GM06990 (cell line): ENCODE measurements around a stretch of chr5.

DNA sequence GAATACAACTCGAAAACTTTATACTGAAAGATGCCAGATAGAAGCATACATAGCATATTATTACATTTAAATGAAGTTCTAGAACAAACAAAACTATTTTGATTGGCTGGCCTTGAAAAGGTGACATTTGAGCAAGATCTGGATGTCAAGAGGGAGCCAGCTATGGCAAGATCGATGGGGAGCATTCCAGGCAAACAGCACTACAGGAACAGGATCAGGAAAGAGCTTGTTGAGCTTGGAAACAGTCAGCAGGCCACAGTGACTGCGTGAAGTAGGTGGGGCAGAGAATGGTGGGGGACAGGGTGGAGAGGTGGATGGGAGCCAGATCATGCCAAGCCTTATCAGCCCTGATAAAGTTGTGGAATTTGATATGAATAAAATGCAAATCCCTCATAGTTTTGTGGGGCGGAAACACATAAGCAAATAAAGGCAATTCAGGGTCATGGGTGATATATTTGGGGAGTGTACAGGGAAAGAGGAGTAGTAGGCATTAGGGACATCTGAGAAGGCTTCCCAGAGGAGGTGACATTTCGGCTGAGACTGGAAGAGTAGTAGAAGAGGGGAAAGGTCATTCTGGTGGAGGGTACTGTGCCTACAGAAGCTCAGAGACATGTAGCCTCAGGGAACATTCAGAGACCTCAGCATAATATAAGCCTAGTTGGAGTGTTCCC is 9.9 kb upstream of the CYSTM1 start:
- RRBS: no CpG with 5 or more reads among the region's 5 CpGs

DNA sequence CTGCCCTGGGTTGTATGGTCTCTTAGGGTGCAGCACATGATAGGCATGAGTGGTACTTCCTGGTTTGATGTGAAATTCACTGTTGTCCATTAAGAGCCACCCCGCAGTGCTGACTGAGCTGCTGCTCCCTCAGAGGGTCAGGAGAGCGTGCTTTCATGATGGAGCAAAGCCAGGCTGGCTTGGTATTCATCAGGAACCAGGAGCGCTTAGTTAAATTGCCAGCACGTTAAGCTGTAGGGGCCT is 7.8 kb downstream of the CYSTM1 start:
- RRBS: no CpG with 5 or more reads among the region's 4 CpGs

DNA sequence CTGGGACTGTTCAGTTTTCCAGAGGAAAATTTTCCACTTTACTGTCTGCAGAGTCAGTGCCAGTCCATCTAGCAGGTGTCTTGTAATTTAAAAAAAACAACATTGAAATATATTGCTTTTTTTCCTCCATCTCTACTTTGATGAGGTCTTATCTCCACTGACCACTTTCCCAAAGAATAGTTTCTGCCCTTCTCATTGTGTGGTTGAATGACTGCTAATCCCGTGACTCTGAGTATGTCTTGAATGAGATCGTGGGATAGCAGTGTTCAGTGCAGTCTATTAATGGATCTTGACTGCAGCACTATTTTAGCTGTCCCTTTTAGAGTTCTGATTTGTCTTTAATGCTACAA is 15.5 kb downstream of the CYSTM1 start:
- RRBS: no CpG with 5 or more reads among the region's 2 CpGs

DNA sequence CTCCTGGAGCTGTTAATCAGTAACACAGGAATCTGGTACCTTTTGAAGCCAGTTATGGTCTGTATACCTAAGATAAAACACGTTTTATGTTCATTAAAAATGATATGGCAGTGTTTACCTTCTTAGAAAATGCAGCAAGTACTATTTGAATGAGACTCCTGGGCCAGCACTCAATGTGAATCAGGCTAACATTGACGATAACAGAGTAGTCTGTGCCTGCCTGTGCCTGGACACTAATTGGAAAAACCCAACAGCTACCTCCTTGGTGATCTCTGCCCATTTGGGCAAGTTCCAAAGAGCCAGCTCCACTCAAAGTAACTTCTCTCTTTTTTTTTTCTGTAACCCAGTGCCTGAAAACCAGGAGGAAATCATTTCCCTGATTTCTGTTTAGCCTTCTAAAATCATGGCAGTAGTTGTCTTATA is 44.7 kb downstream of the CYSTM1 start:
- RRBS: no CpG with 5 or more reads among the region's 2 CpGs

DNA sequence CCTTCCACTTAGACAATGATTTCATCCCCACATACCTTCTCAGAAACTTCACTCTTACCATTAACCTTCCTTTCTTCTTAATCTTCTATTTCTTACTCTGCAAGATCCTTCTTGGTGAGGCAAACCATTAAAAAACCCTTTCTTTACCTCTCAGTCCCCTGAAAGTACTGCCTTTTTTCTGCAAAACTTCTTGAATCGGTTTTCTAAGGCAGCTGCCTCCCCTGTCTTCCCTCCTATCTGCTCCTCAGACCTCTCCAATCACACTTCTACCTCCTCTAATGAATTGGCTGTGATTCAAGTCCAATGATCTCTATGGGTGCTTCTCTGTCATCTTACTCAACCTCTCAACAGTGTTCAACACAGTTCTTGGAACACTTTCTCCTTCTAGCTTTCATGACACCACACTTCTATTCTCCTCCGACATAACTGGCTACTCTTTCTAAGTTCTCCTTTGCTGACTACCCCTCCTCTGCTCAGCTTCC is 47.2 kb downstream of the PFDN1 start:
- RRBS: no CpG with 5 or more reads among the region's 2 CpGs

DNA sequence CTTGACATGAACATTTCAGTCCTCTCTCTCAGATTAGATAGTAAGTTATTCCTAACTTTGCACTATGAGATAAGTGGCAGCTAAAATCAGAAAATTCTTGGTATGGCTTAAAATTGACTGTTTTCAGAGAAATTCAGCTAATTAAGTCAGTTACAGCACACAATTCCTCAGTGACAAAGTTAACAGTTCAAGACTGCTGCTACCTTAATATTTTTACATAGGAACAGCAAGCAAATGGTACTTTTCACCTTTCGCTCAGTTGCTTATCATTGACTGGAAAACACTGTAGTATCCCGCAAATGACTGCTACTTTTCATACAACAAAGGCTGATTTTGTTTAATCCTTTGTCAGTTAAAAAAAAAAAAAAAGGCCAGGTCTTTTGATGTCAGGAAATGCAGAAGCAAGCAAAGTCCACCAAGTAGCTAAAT is 9.9 kb downstream of the PFDN1 start:
- RRBS: no CpG with 5 or more reads among the region's 2 CpGs

- RRBS: no CpG with 5 or more reads among the region's 2 CpGs
These were observed 1.0 kb upstream of the HBEGF start for GRCh38 chr5:140347502-140347779.

GRCh38 chr5:140400505-140401195 is 983 bp upstream of the ANKHD1 start:
- RRBS: 4% methylated on average over 17 of the region's 51 CpGs

DNA sequence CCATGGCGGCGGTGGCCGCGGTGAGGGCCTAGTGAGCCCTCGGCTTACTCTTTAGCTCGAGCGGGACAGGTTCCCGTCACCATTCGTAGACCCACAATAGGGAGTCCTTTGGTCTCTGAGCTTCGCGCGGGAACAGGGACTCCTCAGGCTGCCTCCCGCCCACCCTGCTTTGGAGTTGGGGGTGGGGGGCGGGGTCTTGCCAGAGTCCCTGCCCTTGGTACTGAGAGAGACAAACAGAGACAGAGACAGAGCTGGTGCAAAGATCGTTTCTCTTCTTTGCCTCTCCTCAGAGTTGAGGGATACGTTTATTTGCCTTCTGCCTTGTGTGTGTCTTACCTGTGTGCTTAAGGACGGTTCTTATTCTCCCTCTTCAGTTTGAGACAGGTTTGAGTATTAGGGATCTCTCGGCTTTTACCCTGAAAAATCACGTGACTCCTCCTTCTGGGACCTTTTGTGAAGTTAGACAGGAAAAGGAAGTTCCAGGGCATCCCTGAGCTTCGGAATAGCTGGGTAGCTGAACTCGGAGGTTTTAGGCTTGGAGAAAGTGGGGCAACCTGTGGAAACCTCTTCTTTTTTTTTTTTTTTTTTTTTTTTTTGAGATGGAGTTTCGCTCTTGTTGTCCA is 873 bp downstream of the ANKHD1 start:
- RRBS: no CpG with 5 or more reads among the region's 22 CpGs

DNA sequence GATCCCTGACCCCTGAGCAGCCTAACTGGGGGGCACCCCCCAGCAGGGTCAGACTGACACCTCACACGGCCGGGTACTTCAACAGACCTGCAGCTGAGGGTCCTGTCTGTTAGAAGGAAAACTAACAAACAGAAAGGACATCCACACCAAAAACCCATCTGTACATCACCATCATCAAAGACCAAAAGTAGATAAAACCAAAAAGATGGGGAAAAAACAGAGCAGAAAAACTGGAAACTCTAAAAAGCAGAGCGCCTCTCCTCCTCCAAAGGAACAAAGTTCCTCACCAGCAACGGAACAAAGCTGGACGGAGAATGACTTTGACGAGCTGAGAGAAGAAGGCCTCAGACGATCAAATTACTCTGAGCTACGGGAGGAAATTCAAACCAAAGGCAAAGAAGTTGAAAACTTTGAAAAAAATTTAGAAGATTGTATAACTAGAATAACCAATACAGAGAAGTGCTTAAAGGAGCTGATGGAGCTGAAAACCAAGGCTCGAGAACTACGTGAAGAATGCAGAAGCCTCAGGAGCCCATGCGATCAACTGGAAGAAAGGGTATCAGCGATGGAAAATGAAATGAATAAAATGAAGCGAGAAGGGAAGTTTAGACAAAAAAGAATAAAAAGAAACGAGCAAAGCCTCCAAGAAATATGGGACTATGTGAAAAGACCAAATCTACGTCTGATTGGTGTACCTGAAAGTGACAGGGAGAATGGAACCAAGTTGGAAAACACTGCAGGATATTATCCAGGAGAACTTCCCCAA is 31.6 kb upstream of the EIF4EBP3 start:
- RRBS: no CpG with 5 or more reads among the region's 15 CpGs

- RRBS: no CpG with 5 or more reads among the region's 35 CpGs
These were observed 645 bp downstream of the EIF4EBP3 start for GRCh38 chr5:140547781-140548832.

DNA sequence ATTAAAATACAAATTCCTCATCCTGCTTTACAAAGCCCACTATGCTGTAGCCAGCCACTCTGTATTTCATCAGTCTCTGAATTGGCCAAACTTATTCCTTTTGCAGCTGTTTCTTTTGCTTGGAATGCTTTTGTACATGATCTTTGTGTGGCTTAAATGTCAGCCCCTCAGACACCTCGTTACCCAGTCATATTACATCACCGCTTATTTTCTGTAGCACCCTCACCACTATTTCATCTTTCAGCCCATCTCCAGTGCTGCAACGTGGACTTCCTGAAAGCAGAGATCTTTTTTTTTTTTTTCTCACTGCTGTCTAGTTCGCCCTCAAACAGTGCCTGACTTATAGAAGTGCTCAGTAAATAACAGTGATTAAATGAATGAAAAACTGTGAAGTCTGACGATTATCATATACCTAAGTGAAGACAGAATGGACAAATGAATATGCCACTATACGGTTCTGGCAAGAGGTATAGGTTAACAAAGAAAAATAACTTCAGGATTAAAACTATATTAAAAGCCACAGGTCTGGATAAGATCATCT is 819 bp downstream of the SRA1 start:
- RRBS: no CpG with 5 or more reads among the region's 6 CpGs

GRCh38 chr5:140557617-140558455 is 563 bp upstream of the SRA1 start:
- RRBS: no CpG with 5 or more reads among the region's 10 CpGs

DNA sequence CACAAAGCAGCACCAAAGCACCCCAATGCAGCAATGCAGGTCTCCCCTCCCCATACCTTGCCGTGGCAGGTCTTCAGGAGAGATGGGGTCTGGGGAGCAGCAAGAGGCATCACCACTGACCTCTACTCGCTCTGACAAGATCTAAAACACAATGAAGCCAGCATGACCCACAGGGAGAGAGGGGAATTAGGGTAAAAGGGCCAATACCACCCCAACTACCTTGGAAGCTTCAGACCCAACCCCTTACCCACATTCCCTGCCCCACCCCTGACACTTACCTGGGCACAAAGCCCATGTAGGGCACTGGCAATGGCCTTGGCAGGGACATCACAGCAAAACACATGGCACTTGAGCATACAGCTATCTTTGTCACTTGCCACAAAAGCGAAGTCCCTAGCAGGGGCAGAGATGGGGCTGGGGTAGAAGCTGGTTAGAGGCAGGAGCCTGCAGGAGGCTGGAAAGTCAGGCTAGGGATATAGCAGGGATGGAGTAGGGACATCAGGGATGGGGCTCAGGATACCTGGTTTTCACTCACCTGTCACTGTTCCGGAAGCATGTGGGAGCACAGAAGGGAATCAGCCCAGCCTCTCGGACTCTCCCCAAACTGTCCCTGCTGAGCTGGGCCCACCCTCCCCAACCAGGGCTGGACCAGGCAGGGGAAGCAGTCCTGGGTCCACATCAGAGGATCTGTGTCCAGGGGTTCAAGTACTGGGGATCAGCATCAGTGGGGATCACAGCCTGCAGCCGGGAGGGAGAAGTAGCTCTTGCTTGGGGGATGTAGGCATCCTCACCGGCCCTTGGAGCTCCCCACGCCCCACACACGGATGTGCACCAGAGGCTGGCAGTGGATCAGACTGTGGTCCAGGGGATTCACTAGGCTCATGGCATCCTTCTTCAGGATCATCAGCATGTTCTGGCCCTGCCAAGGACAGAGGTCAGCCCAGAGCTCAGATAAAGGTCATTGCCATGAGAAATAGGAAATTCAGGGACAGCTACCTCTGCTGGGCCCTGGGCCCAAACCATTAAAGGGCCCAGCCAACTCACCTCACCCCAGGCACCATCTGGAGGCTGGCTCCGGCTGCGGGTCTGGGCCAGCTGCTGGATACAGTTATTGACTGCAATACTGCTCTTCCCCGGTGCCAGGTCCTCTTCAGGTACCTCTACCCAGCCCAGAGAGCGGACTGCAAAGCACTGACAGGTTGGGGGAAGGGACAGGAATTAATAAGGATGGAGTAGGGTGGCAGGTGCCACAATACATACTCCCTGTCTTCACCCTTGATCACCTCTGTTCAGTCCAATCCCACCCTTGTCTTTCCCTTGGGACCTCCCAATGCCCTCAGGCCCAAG is 2.6 kb downstream of the APBB3 start:
- RRBS: 95% methylated on average over 3 of the region's 13 CpGs

- RRBS: no CpG with 5 or more reads among the region's 5 CpGs
These were observed 6.5 kb downstream of the SLC35A4 start for GRCh38 chr5:140570957-140571706.

DNA sequence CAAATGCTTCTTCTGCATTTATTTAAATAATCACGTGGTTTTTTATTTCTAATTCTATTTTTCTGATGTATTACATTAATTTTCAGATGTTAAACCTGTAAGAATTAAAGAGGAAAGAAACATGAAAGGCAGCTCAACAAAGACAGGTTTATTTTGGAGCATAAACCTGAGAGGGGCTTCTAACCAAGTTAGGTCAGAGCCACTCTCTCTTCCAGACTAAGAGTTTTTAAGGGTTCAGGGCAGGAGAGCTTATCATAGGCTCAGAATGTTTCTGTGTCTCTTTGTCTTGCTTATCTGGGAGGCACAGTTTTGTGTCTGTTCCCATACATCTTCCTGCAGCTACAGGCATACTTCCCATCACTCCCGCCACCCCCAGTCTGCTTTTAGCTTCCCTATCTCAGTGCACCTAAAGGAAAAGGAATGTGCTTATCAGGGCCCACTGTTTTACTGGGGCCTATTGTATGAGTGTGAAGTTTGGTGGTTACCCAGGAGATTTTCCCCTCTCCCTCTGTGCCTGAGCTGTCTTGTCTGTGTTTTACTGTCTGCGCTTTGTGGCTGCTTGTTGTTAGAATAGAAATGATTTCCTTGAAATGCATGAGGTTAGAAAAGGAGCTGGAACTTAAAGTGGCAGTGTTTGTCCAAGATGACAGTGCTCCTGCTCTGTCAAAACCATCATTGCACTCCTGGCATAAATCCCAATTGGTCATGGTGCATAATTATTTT is 21.9 kb downstream of the CD14 start:
- RRBS: no CpG with 5 or more reads among the region's 3 CpGs

DNA sequence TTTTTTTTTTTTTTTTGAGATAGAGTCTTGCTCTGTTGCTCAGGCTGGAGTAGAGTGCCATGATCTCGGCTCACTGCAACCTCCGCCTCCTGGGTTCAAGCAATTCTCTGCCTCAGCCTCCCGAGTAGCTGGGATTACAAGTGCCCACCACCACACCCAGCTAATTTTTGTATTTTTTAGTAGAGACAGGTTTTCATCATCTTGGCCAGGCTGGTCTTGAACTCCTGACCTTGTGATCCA is 737 bp upstream of the CD14 start:
- RRBS: no CpG with 5 or more reads among the region's 3 CpGs

GRCh38 chr5:140701951-140702215 is 1.6 kb downstream of the ZMAT2 start:
- RRBS: no CpG with 5 or more reads among the region's 2 CpGs

DNA sequence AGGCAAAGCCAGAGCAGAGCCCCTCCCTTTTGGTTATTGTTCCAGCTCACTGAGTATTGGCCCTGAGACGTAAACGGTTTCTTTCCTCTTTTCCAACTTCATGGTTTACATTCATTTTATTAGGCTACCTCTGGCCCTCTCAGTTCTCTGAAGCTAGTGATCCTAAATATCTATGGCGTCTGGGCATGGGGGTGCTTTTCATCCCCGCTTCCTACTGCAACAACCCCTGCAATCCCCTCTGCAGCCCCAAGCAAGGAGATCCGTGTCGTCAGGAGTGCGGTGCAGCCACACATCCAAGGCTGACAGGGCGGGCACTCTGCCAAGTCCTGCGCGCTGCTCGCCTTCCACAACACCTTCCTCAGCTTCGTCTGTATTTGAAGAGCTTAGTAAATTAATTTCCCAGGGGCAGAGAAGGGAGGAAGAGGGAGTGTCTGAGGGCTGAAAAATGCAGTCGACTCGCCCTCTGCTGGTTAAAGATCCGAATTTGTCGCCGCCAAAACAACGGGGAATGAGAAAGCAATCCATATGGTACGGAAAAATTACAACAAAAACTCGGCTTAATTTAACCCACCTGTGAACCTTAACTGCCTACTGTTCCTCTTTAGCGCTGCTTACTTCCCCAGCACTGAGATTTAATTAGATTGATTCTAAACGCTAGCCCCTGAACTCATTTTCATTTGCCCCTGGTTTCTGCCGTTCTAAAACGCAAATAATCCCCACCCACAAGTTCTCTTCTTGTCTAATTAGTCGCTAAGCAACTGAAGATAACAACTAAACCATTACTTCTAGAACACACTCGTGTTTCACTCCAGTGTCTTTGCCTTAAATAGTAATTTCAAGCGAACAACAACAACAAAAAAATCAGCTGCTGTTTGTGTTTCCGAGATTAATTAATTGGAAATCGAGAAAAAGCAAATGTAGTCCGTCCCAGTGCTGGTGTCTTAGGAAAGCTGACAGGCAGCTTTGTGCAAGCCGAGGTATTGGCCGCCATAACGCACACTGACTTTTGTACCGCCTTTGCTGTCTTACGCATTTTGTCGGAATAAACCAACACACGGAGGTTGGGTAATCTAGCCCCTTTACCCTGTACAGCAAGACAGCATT is 10.9 kb upstream of the PCDHB1 start:
- RRBS: no CpG with 5 or more reads among the region's 37 CpGs

DNA sequence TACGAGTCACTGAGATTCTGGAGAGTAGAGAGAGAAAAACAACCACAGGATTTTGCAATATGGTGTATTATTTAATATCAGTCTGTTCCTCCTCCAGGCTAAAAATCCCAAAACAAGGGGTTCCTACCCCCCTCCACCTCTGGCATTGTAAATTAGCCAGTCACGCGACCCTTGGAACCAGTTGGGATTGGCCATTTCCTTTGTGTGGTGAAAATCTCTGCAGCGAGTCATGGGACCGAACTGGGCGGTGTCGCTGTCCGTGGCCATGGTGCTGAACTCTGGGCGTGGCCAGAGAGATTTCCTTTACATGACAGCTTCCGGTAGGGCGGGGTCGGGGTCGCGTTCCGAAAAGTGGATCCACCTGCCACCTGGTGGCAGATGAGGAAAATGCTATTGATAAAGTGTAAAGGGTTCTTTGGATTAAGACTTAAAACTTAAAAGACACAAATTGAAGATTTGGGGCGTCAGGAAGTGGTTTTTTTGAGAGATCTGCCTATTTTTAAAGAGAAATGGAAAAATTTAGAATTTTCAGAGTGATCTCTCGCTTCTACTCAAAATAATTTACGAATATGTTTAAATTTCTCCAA is 10.1 kb upstream of the PCDHB1 start:
- RRBS: no CpG with 5 or more reads among the region's 18 CpGs